Measurements from ENCODE around the gene USP5.

GRCh38 chr12:6016888-6017205 is 71.8 kb upstream of the ANO2 start:
- PRO-cap: no peak

DNA sequence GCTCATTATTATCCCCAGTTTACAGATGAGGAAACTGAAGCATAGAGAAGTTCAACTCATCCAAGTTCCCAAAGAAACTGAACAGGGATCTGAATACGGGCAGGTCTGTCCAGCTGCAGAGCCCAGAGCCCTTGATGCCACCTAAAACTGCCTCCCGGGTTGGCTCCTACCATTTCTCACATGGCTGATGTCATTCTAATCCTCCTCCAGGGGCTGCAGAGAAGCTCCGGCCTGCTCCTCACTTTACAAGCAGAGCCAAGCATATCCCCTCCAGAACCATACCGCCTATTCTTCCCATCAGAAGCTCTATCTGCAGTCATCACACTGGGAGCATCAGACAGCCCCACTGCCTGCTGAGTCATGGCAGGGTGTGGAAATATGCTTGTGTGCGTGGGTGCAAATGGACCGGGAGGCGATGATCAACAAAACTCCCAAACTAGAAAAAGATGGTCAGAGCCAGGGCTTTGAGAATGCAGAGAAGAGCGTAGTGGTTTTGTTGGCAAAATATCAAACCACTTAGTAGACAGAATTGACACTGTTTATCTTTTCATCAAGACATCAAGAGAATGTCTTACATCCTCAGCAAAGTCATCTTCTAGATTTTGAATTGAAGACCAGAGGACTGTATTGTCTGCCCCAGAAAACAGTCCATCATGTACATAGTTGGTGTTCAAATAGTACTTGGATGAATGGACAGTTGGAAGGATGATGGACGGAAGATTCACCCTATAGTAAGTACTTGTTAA is 55.1 kb downstream of the VWF start:
- PRO-cap: no peak

DNA sequence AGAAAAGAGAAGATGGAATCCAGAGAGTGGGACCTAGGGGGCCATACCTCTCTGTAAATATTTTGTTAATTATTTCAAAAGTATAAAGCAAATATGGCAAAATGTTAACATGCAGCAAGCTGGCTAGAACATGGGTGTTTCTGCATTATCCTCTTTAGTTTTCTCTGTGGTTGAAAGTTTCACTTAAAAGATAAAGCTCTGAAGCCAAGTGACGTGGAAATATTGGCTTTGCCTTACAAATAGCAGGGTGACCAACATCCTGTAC is 10.5 kb upstream of the VWF start:
- PRO-cap: no peak

GRCh38 chr12:6273943-6274427 is 36.5 kb upstream of the PLEKHG6 start:
- PRO-cap: no peak

DNA sequence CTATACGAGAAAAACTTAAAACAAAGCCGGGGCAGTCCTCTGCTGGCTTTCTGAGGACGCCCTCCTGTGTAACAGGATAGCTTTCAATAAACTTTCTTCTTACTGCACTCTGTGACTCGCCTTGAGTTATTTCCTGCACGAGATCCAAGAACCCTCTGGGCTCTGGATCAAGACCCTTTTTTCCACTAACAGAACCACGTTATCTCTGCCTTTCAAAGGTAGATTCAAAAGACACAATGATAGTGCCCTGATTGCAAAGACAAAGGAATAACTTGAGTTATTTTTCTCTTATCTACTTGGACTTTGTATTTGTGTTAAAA is 12.6 kb upstream of the PLEKHG6 start:
- PRO-cap: no peak

DNA sequence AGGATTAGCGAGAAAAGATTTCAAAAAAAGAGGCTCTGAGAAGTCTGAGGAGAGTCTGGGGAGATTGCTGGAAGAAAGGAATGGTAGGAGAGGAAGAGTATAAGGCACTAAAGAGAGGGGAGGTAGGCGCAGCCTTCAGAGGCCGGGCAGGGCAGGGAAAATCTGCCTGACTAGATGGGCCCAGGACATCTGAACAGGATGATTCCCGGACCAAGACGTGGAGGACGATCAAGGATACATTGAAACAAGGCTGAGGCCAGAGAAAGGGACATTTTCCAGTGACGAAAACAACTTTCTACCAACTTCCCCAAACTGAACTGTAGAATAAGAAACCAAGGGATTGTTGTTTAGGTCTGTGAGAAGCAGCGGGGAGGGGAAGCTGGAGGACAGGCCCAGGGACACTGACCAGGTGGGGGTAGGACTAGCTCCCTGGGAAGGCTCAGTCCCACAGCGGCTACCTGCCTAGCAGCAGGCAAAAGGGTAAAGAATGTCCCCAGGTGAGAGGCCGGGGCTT is 1.2 kb downstream of the TNFRSF1A start:
- PRO-cap: unidirectional peak, plus-strand start at position 358 of the sequence

DNA sequence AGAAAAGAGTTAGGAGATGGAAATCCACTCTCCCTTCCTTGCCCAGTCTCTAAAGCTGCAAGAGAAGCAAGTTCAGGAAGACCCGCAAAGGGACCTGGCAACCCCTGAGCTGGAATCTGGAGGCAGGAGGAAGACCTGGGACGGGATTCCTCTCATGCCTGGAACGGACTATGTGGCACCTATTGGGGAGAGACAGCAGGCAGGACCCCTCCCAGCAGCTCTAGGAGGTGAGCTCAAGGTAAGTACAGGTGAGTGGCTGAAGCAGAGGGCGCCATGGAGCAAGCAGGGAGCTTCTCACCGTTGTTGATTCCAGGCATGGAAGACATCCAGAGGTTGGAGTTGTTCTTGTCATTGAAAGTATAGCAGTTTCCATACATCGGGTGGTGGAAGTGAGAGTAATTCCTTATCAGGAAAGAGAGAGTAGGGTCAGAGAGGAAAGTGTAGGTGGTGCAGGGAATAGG is 13.6 kb upstream of the TNFRSF1A start:
- PRO-cap: no peak

GRCh38 chr12:6463041-6463871 is 7.2 kb downstream of the VAMP1 start:
- PRO-cap: no peak

- PRO-cap: no peak
These were observed 311 bp downstream of the GAPDH start for GRCh38 chr12:6534732-6534924.

- PRO-cap: no peak
These were observed 2.1 kb downstream of the GAPDH start for GRCh38 chr12:6536278-6536857.

DNA sequence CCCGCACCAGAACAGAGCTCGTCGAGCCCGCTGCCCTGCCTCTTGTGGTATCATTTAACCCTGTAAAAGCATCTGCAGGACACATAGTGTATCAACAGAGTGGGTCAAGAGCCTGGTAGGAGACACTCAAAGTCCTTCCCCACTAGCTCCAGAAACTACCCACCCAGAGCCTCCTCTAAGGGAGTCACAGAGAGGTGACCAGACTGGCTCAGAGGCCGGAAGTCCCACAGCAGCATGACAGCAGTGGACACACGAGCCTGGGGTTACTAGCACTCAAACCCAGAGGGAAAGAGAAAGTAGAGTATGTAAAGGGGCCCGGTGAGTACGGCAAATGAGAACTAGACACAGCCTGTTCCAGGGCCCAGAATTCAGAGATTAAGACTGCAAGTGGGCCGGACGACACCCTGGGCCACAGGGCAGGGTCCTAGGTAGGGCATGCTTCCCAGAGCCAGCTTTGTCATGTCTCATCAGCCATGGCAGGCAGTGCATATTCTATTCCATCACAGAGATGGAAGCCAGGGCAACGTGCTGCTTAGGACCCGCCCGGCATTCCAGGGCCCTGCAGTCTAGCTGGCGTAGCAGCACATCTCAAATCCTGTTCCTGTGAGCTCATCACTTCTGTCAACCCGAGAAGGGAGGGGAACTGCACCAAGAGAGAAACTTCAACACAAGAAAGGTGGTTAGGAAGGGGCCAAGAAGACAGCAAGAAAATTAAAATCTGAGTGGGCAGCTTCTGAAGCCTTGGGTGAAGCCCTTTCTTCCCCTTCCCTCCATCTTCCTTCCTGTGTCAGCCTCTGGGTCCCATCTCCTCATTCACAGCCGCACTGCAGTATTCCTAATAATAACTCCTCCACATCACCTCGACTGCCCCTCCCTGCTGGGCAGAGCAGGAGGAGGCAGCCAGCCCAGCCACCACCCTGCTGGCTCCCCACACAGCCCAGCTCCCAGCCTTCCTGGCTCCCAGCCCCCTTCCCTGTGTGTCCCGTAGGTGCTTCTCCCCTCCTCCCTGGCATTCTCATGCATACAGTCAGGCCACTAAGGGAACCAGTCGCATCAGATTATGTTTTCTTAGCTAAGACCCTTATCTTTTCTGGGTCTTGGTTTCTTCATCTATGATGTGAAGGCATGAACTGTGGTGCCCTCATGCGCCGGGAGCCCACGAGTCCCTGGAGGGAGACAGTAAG is 4.0 kb downstream of the IFFO1 start:
- PRO-cap: no peak

GRCh38 chr12:6600486-6601101 is 6.6 kb downstream of the CHD4 start:
- PRO-cap: no peak

DNA sequence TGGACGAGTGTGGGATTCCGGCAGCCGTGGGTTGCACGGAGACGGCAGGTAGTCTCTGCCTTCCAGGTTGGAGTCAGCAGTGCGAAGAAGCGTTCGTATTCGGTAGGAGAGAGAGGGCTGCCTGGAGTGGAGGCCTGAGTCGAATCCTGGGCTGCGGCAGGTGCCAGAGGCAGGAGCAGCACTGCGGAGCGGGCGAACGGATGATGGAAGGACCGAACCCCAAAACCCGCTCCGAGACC is 481 bp downstream of the ACRBP start:
- PRO-cap: no peak

GRCh38 chr12:6779523-6780205 is 7.3 kb downstream of the LAG3 start:
- PRO-cap: no peak

- PRO-cap: unidirectional peak, minus-strand start at chr12:6790880
These were observed 1.4 kb downstream of the CD4 start for GRCh38 chr12:6790616-6791210.

DNA sequence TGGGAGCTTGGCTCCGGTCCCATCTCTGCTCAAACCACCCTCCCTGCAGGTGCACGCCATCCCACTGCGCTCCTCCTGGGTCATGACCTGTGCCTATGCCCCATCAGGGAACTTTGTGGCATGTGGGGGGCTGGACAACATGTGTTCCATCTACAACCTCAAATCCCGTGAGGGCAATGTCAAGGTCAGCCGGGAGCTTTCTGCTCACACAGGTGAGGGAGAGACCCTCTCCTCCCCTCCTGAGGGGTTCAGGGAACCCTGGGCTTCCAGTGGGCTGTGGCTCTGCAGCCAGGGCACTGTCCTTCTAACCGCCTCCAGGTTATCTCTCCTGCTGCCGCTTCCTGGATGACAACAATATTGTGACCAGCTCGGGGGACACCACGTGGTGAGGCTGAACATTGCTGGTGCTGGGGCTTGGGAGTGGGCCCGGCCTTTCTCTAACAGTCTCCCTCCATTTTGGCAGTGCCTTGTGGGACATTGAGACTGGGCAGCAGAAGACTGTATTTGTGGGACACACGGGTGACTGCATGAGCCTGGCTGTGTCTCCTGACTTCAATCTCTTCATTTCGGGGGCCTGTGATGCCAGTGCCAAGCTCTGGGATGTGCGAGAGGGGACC is 2.7 kb downstream of the GNB3 start:
- PRO-cap: no peak

DNA sequence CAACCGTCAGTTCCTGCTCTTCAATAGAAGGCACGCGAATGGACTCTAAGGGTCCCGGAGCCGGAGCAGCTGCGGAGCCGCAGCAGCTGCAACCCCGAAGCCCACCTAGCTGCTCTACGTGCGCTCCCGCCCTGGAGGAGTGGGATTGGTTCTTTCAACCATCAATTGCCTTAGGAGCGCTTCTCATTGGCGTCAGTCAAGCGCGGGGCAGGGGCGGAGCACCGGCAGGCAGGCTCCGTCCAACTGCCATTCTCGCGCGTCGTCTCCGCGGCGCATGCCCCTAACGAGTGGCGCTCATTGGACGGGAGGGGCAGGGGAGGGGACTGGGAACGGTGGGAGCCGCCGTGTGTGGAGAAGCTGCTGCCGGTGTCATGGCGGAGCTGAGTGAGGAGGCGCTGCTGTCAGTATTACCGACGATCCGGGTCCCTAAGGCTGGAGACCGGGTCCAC is at the start of gene USP5:
USP5 (plus strand) TSS at position 342 of the 449 bp plus-strand sequence.
- PRO-cap: bidirectional peak, plus-strand start at position 326 of the sequence, minus-strand start at position 116 of the sequence

GRCh38 chr12:6866686-6867004 is 686 bp upstream of the TPI1 start:
- PRO-cap: no peak

DNA sequence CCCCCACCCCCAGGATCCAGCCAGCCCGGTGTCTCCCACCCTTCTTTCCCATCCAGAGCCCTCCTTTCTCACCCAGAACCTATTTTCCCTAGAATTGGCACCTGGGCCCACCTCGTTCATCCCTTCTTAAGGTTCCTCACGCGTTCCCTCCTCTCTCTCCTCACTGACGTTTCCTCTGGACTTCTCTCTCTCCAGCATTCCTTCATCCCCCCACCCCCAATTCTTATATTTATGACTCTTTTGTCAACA is 913 bp upstream of the ATN1 start:
- PRO-cap: no peak

DNA sequence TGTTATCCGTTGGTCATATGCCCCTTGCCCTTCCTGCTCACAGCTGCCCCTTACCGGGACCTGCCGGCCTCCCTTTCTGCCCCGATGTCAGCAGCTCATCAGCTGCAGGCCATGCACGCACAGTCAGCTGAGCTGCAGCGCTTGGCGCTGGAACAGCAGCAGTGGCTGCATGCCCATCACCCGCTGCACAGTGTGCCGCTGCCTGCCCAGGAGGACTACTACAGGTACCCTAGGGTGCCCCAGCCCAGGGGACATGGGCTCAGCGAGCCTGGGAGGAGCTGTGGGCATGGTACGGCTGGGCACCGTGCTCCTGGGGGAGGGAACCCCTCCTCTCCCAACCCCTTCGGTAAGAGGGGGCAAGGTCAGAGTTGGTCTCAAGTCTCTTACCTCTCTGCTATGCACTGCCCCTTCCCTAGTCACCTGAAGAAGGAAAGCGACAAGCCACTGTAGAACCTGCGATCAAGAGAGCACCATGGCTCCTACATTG is 2.4 kb upstream of the C12orf57 start:
- PRO-cap: no peak

All from bile duct (tissue), 1 donor.